Hematopoietic multipotent progenitor cell (in vitro differentiated cells): ENCODE measurements around the genes MFSD2A, SCMH1 and EDN2.

- CAGE, long polyA plus RNA, result no peak
Observed at GRCh38 chr1:39954790-39955297, at the start of gene MFSD2A. Gene MFSD2A, plus strand, starts transcription at chr1:39955145.

DNA sequence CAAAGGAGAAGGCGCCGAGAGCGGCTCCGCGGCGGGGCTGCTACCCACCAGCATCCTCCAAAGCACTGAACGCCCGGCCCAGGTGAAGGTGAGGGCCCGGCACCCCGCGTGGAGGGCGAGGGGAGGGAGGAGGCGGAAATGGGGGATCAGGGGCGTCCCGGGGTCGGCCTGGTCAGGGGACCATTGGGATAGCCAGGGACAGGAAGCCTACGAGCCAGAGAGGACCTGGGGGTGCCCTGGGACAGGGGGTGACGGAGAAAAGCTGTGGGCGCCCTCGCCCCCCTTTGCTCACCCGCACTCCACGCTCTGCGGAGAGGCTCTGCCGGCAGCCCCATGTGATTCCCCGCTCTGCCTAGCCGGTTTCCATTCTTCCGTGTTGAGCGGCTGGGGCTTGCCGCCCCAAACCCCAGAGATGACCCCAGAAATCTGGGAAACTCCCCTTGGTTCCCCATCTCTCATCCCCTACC is 386 bp downstream of the MFSD2A start:
- CAGE, long polyA plus RNA, result no peak

- CAGE, long polyA plus RNA, result no peak
Observed at GRCh38 chr1:39958681-39959246, 3.8 kb downstream of the MFSD2A start.

GRCh38 chr1:40039386-40039575 is 1.2 kb upstream of the CAP1 start:
- CAGE, long polyA plus RNA, result no peak

GRCh38 chr1:40140390-40140802 is 20.8 kb upstream of the RLF start:
- CAGE, long polyA plus RNA, result no peak

GRCh38 chr1:40380048-40380356 is 6.5 kb downstream of the SMAP2 start:
- CAGE, long polyA plus RNA, result no peak

DNA sequence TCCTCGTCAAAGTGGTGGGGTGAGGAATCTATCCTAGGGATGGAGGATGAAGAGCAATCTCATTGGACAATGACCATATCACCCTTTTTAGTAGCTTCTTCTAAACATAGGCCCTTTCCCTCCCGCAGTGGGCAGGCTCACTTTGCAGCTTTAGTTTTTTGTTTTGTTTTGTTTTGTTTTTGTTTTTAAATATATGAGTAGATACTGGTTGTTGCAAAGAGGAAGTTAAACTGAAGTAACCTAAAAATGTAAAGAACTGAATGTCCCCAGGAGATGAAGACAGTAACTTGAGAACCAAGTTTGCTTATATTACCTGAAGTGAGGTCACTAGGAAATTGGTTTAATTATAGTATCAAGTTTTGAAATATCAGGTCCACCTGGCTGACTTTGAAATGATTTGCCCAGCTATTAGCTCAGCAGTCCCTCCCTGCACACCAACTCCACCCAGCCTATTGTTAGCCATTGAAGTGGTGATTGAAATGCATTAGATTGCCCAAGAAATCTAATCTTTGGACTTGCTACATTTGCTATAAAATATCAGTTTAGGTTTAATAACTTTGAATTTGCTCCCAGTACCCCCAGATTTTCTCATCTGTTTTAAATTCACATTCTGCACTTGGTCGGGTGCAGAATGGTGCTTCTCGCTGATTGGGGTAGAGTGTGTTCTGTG is 18.2 kb downstream of the SMAP2 start:
- CAGE, long polyA plus RNA, result no peak

DNA sequence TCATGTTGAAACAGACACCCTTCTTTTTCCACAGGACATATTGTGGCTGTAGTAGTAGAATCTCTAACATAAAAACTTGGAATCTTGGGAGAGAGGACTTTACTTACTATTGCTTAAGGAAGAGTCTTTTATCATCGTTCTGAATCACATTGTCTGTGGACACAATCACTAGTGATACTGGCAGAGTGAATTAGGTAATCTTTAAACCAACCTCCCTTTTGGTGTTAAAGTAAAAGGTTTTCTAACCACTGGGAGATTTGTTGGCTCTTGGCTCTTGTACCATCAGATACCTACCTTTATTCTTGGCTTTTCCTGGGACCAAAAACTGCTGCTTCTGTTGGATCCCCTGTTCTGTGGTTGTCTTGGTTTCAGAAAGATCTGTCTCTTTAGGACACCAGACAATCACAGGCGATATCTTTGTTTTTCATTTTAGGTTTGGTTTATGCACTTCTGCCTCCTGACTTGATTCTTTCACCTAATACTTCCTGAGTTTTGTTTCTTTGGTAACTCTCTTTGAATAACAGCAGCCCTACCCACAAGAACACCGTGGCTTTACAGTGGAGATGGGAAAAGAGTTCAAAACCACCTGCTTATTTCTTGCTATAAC is 36.6 kb upstream of the ZFP69B start:
- CAGE, long polyA plus RNA, result no peak

- CAGE, long polyA plus RNA, result no peak
Observed at GRCh38 chr1:40421801-40422288, 28.4 kb upstream of the ZFP69B start.

GRCh38 chr1:40668817-40669030 is 3.2 kb upstream of the RIMS3 start:
- CAGE, long polyA plus RNA, result no peak

GRCh38 chr1:40919410-40920072 is 57.4 kb upstream of the CITED4 start:
- CAGE, long polyA plus RNA, result no peak

- CAGE, long polyA plus RNA, result no peak
Observed at GRCh38 chr1:41022024-41022623, 599 bp upstream of the SLFNL1 start.

GRCh38 chr1:41149439-41149890 is 92.6 kb downstream of the SCMH1 start:
- CAGE, long polyA plus RNA, result no peak

GRCh38 chr1:41238376-41239282 is 3.5 kb downstream of the SCMH1 start:
- CAGE, long polyA plus RNA, result no peak

- CAGE, long polyA plus RNA, result no peak
Observed at GRCh38 chr1:41241958-41242909, at the start of gene SCMH1. Gene SCMH1, minus strand, starts transcription at chr1:41242306.

- CAGE, long polyA plus RNA, result no peak
Observed at GRCh38 chr1:41371836-41372310, 112.6 kb downstream of the EDN2 start.

DNA sequence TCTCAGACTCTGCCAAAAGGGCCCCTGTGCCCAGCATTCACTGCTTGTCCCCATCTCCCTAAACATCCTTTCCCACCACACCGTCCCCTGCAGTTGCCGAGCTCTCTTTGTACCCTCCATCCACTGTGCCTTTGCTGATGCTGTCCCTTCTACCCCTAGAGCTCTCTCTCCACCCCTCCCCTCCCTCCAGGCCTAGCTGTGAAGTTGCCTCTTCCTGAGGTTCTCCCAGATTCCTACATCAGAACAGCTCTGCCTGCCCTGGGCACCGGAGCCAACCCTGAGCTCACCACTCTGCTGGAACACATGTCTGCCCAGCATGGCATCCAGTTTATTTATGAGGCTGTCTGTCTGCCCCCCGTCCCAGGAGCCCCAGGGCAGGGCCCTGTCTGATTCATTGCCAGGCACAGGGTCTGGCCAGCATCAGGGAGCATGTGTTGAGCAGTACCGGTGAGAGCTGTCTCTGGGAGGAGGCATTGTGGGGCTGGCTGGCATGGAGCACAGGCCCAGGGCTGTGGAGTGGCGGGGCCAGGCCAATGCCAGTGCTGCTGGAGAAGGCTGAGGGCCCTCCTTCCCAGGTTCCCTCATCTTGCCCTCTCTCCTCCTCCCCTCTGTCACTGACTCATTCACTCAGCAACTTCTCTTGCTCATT is 28.8 kb downstream of the EDN2 start:
- CAGE, long polyA plus RNA, result no peak

- CAGE, long polyA plus RNA, result no peak
Observed at GRCh38 chr1:41484159-41484968, at the start of gene EDN2. Gene EDN2, minus strand, starts transcription at chr1:41484683.

DNA sequence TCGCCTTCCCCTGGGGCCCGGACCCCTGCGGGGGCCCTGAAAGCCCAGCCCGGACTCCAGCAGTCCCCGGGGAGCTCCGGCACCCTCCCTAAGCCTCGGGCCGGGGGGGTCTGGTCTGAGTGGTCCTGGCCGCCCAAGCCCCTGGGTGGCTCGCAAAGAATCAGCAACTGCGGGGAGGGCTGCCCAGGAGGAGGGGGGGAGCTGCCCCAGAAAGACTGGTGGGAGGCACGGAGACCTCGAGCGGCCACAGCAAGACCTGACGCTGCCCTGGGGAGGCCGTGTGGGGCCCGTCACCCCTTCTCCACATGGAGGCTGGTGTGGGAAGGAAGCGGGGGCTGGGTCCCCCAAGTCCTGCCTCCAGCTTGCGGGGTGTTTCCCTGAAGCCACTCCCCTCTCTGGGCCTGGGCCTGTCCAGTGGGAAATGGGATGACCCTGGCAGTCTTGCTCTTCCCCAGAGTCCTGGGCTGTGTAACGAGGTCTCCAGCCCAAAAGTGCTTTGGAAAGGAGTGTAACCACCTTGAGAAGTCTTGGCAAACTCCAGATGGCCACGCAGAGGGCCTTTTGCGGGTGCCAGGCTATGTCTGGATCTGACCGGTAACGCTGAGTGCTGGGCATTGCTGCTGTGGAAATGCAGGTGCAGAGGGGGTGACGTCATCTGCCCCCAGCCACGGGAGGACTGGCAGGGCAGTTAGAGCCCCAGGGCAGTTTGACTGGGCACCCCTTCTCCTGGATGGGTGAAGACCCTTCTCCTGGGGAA is 12.2 kb upstream of the EDN2 start:
- CAGE, long polyA plus RNA, result no peak

- CAGE, long polyA plus RNA, result no peak
Observed at GRCh38 chr1:41868167-41868764, 50.5 kb downstream of the HIVEP3 start.